ENCODE measurements around the gene TUBB2B.

DNA sequence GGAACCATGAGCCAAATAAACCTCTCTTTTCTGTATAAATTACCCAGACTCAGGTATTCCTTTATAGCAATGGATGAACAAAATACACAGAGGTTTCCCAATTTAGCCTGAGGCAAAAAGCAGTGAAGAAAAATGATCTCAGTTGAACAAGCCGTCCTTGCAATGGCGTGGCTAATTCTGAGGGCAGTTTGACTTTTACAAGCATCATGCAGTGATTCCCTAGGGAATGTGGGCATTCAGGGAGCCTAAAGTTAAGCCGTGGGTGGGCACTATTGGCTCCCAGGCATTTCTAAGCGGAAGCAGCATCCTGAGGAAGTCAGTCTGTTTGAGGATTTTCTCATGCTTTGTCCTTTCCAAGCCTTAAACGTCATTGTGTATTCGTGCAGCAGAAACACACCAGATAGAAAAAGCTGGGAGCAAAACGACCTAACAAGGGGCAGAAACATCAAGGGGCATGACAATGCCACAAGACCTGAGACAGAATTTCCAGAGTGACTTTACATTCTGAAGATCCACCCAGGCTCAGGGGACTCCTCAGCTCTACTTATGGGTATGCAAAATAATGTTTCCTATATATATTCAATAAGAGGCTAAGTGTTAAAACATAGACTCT, 133.8 kb downstream of the MYLK4 start:
- PRO-cap = no peak

DNA sequence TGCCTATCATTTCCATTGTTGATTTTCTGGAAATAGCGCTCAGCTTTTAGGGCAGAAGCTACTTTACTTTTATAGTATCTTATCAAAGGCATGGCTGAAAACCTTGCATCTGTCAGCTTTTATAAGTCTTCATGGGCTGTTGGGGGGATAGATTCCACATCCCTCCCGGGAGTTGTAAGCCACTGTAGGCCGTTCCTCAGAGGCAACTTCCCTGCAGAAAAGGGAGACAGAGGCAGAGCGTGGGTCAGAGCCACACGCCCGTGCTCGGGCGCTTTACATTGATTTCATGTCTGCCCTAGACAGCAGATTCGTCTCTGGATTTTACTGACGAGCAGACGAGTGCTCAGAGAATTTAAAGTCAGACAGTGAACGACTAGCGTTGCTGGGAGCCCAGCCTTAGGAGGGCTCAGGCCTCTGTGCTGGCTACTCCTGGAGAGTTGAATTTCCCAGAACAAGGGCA, 126.8 kb downstream of the MYLK4 start:
- PRO-cap = no peak

DNA sequence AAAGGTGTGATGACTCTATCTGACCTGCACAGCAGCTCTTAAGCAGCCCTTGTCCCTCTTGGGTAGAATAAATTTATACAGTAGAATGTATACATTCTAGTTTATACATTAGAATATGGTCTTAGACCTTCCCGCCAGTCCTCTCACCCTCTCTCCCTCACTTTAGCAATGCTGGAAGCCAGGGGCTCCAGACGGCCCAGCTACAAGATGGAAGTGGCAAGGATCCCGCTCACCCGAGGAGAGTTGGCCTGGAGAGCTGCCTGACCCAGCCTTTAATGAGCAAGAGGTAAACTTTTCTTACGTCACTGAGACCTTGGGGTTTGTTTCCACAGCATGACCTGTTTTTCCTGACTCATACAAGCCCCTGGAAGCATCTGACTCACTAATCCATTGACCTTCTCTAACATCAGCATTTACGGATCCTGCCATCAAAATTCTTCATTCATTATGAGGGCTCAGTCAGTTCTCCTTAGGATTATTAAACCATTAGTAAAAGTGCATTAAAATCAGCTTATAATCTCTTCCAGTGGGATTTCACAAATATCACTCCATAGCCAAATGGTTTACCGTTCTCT, 120.4 kb downstream of the MYLK4 start:
- PRO-cap = no peak

- PRO-cap = no peak
Measured at GRCh38 chr6:2714242-2714966, 36.3 kb downstream of the MYLK4 start.

- PRO-cap = unidirectional peak, plus-strand start at chr6:2764750; bidirectional peak, plus-strand start at chr6:2765522, minus-strand start at chr6:2765086
Measured at GRCh38 chr6:2764498-2765247, 520 bp upstream of the WRNIP1 start.

DNA sequence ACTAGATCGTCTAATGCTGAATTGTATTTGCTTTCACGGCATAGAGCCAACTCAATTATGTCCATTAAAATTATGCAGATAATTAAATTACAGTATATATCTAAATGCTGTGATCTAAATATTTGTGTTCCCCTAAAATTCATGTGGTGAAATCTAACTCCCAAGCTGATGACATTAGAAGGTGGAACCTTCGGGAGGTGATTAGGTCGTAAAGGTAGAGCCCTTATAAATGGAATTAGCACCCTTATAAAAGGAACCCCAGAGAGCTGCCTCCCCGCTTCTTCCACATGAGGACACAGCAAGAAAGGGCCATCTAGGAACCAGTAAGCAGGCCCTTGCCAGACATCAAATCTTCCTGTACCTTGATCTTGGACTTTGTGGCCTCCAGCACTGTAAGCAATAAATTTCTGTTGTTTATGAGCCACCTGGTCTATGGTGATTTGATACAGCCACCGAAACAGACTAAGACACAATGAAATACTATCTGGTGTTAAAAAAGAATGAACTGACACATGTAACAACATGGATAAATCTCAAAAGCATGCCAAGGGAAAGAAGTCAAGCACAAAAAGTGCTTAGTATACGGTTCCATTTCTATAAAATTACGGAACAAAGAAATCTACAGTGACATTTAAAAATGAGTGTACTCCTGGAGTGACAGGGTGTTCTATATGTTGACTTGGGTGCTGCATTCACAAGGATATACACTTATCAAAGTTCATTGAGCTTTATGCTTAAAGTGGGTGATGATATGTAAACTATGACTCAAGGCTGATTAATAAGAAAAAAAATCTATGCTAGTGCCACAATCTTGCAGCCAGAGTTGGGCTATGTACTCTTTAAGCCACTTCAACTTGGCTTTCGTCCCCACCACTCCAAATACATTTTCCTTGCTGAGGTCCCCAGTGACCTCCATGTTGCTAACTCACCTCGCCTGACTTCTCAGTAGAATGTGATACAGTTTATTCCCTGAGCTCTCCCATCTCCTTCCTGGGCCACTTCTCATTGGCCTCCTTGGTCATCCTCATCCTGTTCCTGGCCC, 18.4 kb downstream of the SERPINB1 start:
- PRO-cap = no peak

DNA sequence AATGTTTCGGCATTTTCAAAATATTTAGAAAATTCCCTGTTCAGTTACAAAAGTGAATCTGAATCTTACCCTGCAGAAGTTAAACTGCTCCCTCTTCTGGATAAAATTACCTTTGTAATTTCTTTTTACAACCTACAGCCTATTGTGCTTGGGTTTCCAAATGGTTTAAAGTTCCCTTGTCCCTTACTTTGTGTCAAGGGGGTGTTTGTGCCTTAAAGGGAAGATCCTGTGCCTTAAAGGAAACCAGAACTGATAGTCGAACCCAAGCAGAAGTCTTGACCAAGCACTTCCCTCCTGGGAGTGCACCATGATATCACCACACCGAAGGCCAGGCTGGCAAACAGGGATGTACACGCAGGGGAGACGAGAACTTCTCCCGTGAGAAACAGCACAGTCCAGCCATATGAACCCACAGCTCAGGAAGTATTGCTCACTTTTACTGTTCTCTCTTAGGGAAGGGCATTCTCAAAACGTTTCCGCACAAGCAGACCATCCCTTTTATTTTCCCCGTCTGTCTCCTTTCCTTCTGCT, 12.6 kb upstream of the SERPINB1 start:
- PRO-cap = no peak

DNA sequence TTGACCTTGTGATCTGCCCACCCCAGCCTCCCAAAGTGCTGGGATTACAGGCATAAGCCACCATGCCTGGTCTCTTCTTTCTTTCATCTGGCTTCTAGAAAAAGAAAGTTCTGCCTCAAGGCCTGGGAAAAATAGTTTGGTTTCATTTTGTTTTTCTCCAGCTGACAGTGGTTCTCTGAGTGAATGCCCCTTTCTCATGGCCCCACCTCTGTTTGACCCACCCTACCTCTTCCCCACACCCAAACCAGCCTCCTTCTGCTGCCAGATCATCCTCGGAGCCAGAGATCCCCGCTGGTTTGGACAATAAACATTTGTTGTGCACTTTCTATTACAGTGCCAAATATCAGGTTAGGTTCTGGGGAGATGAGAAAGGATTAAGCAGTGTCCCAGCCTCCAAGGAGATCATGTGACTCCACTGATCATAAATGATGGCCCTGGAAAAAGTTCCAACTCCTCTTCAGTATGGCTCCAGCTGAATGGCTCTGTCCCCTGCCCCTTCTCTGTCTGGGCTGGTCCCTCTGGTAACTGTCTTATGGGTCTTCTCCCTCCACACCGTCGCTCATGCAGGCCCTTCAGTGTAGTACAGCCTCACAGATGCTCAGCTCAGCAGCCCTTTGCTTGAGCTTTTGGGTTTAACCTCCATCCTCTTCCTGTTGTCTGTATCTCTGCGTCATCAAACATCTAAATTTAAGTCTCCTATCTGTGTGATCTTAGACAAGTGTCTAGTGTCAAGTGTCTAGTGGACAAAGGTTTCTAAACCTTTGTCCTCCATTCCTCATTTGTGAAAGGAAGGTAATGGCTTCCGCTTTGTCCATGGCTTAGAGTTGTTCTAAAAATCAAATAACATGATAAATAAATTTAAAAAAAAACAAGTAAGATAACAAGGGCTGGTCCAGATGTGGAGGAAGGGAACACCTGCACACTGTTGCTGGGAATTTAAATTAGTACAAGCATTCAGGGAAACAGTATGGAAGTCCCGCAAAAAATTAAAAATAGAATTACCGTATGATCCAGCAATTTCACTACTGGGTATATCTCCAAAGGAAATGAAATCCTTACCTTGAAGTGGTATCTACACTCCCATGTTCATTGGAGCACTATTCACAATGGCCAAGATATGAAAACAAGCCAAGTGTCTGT, 17.3 kb upstream of the SERPINB1 start:
- PRO-cap = bidirectional peak, plus-strand start at position 253 of the sequence, minus-strand start at position 89 of the sequence; unidirectional peak, plus-strand start at position 253 of the sequence; bidirectional peak, plus-strand start at position 725 of the sequence, minus-strand start at position 616 of the sequence

GRCh38 chr6:2960896-2961400, 10.4 kb downstream of the SERPINB6 start:
- PRO-cap = no peak

DNA sequence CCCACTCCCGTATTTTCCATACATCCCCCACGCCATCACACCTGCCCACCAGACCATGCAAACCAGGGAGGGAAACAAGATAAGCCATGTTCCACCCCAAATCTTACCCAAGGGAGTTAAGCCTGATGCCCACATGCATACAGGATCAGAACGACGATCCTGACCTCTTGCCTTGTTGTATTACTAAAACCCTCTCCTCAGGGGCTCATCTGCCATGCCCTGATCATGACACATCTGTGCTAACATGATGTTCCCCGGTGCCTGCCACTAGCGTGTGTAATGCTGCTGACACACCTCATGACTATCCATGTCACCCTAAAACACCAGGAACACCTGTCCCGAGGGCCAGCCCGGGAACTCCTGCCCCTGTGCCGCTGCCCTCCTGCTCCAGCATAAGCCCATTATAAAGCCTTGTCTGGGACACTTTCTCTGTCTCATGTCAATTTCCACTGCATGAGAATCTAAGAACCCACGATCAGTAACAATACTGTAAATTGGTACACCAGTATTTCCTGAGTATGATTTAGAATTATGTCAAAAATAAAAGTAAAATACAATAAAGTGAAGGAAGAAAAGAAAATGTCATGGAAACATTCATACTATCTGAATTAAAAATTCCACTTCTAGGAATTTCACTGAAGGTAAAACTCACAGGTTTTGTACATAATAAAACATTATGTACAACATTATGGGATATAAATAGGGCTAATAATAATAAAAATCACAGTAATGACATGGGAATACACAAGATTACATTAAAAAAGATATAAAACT, 7.5 kb downstream of the SERPINB6 start:
- PRO-cap = no peak

DNA sequence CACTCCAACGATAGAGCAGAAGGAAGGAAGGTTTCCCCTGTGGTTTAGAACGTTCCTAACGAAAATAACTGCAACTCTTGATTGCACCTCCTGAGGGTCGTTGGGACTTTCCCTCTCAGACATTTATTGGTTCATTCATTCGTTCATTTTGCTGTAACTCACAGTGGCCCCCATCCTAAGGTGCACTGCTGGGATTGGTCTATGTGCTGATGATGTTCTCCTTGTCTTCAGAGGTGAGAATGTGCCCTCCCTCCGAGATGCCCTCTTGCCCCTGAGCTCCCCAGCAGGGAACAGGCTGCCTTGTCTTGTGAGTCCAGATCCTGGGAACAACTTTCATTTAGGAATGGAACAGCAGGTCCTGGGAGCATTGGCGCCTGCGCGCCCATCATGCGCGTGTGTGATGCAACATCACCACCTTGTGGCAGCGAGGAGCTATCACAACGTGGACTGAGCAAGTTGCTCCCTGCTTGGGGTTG, 12.5 kb upstream of the RIPK1 start:
- PRO-cap = no peak

DNA sequence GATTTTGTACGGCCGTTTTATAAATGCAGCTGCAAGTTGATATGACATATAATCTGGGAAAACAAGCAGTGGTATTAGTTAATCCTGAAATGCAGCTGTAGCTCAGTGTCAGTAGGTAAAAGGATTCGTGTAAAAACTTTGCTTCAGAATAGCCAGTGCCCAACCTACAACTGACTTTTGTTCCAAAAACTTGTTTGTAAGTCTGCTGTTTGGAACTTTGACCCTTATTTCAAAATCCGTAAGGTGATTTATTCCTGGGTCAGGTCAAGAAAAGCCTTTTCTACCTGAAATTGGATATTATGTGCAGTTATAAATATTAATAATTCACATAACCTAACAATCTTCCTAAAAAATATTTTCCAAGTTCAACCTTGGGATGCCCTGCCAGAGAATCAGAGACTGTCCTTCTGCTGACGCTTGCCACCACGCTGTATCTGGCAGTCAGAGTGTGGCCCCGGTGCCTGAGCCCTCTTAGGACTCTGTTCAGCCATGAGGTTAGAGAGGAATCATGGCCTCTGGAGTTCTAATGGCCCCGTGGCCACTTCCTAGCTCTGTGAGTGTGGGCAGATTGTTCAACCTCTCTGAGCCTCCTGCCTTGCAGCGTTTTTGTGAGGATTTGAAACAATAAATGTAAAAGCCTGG, 2.1 kb downstream of the BPHL start:
- PRO-cap = no peak

DNA sequence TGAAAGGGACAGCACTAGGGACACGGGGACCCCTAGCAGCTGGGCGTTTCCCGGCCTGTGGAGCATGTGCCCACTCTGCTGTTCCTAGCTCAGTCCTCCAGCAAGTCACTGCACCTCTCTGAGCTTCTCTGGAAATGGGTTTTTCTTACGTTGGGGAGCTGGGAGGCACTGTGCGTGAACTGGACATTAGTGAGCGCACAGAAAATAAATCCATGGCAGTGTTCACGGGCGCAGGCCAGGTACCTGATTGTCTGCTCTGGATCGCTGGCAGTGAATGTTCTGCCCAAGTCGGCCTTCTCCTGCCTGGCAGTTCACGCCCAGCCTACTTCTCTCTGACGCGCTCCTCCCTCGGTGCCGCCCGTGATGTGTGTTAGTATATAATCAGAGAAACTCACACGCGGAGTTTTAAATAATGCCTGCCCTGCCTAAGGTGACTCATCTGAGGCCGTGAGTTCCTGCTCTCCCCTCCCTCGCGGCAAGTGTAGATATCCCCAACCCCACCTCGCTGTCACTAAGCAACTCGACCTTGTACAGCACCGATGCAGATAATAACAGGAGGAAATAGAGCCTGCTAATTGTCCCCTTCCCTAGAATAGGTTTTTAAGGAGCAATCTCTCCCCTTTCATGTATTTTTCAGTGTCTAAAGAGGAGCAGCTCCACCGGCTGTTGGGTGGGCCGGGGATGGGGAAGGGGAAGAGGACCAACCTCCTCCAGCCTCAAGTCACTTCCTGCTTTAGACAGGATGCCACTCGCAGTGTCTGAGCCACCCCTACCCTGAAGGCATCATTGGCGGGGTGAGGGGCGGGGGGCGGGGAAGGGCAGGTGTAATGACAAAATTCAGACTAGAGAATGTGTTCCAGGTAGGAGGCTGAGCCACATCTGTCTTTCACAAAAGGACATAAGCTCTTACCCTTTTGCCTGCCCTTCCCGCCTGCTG, 2.9 kb upstream of the TUBB2A start:
- PRO-cap = bidirectional peak, plus-strand start at position 523 of the sequence, minus-strand start at position 301 of the sequence

- PRO-cap = bidirectional peak, plus-strand start at chr6:3227946, minus-strand start at chr6:3227653
Measured at GRCh38 chr6:3227477-3228220, at the start of gene TUBB2B. TUBB2B (minus strand) TSS chr6:3227653.

DNA sequence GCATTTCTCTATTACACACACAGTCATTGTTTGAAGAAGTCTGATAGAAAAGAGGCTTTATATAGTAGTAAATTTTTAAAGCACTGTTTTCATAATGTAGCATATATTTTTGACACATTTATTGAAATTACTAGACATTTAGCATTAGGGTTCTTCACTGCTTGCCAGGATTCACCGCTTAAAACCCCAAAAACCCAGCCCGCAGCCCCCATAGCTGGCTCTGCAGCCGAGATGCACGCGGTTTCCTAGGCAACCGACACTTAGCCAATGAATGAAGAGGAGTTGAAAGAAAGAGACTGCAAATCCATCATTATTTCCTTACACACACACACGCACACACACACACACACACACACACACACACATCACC, 3.3 kb upstream of the TUBB2B start:
- PRO-cap = no peak

DNA sequence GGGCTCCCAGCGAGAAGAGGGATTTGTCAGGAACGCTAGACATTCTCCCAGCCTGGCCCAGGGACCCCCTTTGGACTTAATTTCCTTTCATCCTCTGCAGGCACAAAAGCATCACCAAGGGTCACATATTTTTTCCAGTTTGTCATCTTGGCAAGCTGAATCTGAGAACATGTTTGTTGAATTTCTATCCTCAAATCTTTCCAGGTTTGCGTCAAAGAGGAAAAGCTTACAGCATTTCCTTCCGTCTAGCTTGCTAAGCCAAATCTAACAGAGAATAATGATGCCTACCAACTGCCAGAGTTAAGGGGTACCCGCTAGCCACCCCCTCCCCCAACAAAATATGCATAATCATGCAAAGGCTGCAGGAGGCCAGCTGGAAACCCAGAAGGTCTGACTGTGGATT, 23.0 kb downstream of the PSMG4 start:
- PRO-cap = no peak

DNA sequence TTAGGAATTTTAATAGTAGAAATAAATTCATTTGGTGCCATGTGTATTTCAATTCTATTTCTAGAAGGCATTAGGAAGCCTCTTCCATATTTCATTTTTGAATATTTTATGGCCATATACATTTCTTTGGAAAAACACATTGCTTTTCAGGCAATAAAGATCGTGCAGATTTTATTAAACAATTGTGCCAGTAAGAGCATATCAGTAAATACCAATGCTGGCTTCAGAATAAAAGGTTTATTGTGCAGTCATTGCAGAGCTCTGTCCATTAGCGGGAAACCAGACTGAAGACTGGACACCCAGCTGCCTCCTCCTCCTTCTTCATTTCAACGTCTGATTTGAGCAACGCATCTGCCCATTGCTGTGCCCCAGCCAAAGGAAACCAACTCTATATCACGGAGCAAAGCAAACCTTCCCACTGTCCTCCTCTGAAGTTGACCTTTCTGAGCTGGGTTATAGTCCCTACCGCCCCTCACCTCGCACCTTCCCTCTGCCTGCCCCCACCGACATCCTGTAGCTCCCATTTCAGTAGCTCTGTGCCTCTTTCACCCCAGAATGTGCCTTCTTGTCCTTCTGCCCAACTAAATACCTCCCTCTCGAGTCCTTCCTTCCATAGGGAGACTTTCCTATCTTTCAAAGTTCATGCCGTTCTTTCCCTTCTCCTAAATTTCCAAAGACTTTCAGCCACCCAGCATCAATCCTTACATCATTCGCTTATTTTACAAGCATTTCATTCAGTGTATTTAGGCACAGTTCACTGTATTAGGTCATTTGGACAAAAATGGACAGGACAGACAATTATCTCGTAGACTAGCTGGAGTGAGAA, 80.7 kb downstream of the SLC22A23 start:
- PRO-cap = no peak

GRCh38 chr6:3740448-3741275, 10.9 kb downstream of the PXDC1 start:
- PRO-cap = no peak

DNA sequence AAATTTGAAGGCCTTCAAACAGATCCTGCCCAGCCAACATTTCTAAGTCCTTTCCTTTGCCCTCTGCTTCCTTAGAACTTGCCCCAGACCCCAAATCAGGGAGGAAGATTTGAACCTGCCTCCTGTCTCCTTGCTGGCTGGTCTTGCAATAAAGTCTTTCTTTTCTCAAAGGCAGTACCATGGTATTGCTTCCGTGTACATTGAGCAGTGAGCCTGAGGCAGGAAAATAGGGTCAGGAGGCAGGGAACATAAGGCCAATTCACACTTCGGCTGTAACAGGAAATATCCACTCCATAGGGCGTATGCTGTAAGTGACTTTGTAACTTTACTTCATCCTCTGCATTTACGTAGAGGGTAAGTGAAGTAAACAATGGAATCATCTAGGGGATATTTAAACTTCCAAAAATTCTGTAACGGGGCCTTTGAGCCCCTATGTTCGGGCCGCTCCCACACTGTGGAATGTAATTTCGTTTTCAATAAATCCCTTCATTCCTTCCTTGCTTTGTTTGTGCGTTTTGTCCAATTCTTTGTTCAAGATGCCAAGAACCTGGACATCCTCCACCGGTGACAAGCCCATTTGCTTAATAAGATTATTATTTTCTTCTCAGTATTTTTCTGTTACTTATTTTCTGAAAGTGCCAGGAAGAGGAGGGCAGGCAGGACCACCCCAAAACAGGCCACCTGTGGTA, 2.0 kb upstream of the PXDC1 start:
- PRO-cap = no peak

GRCh38 chr6:3771896-3772695, 20.6 kb upstream of the PXDC1 start:
- PRO-cap = no peak

Data from vermiform appendix (tissue), 1 donor.